ENCODE measurements around the genes TRMT10A and DNAJB14.

DNA sequence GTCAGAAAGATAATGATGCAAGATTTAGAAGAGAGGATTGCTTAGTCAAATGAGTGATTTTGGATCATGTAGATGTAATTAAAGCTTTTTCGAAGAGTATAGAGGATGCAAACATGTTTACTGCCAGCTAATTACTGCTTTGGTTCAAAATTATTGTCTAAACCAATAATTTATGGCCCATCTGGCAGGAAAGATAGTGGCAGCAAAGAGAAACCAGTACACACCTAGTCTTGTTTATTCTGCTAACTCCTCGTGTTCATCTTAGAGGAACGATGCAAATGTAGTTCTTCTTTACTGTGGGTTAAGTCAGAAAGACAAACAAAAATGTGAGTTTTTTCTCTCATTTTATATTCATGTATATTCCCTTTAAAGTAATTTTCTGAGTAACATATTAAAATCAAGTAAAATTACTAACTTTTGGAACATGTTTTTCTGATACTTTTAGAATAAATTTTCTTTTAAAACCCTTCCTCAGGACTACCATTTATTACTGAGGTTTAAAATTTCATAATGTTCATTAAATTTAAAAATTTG, 82.2 kb downstream of the PDLIM5 start:
- RRBS, 2 experiments = no CpG with 5 or more reads among the region's 3 CpGs

- RRBS, 2 experiments = no CpG with 5 or more reads among the region's 9 CpGs
Observed at GRCh38 chr4:94575755-94576223, 124.0 kb downstream of the PDLIM5 start.

DNA sequence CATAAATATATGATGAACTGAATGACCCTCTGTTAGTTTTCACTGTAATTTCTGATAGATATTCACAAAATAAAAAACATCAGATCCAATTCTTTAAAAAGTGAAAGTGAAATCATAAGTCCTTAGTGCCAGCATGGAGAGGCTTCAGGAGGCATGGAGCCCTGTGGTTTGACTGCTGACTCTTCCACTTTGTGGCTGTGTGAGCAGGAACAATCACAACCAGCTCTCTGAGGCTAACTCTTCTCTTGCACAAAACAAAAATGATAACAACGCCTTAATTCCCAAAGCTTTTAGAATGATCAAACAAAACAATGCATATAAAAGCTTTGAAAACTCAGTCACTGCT, 1144.0 kb downstream of the PDHA2 start:
- RRBS, 2 experiments = no CpG with 5 or more reads among the region's 1 CpG

- RRBS, 2 experiments = no CpG with 5 or more reads among the region's 5 CpGs
Observed at GRCh38 chr4:98565796-98566241, 92.6 kb downstream of the TSPAN5 start.

GRCh38 chr4:98661586-98662085, 3.2 kb upstream of the TSPAN5 start:
- RRBS, 2 experiments = no CpG with 5 or more reads among the region's 3 CpGs

DNA sequence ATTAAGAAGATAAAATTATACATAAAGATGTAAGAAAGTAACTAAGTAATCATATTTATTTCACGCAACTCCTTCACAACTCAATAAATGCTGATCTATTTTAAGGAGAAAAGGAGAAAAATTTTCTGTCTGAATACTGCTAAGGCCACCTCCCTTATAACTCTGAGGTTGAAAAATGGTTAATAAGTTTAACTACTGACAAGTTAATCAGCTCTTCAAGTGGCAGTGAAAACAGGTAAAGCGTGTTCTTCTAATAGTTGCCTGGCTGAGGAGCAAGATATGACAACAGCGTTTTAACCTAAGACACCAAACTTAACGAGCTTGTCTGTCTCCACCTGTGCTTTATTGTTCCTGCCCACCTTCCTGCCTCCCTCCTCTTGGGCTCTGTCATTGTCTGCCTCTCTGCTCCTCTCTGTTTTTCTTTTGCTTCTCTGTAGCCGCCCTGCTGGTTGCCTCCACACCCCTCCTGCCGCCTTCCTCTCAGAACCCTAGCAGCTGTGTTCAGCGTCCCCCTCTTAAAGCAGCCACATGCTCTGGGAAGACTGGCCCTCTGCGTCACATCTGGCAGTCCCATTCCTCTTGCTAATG, 4.2 kb upstream of the TSPAN5 start:
- RRBS, 2 experiments = no CpG with 5 or more reads among the region's 8 CpGs

- RRBS, 2 experiments = under 1 to 6% methylated on average over 27 of the region's 69 CpGs
Observed at GRCh38 chr4:98927942-98928972, 676 bp downstream of the EIF4E start.

GRCh38 chr4:98932474-98933100, 3.7 kb upstream of the EIF4E start:
- RRBS, 2 experiments = no CpG with 5 or more reads among the region's 3 CpGs

- RRBS, 2 experiments = no CpG with 5 or more reads among the region's 14 CpGs
Observed at GRCh38 chr4:99022721-99023201, 27.2 kb downstream of the METAP1 start.

- RRBS, 2 experiments = no CpG with 5 or more reads among the region's 5 CpGs
Observed at GRCh38 chr4:99086226-99086690, 2.3 kb downstream of the ADH5 start.

DNA sequence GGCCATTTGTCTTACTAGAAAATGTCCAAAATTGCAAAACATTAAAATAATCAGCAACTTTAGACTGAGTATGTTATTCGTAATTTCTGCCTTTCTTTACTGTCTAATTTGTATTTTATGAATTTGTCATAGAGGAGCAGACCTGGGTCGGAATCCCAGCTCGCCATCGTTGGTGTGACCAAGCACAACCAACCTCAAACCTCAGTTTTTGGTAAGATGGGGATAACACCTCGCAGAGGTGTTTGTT, 785 bp downstream of the ADH5 start:
- RRBS, 2 experiments = no CpG with 5 or more reads among the region's 5 CpGs

DNA sequence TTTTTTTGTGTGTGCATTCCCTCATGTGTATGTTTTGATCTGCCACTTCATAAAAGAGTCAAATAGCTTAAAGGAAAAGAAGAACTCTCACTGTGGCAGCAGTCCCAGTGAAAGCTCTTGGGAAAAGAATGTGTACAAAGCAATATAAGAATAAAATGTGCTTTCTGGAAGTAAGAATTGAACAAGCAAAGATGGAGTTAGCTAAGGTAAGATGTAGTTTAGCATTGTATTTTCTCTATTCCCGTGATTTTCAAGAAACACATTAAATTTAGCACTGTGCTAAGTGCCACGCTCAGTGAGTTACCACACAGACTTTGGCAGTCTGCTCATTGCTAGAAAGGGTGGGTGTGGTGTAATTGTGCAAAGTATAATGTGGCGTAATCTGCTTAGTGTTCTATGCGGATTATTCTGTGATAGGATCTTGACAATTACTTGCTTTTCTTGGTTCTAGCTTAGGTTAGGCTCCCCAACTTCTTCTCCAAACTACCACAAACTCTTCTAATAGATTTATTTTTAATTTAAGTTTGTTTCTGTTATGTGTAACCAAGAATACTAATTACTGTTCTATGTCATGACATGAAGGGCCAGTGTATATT, 13.5 kb downstream of the ADH6 start:
- RRBS, 2 experiments = no CpG with 5 or more reads among the region's 4 CpGs

DNA sequence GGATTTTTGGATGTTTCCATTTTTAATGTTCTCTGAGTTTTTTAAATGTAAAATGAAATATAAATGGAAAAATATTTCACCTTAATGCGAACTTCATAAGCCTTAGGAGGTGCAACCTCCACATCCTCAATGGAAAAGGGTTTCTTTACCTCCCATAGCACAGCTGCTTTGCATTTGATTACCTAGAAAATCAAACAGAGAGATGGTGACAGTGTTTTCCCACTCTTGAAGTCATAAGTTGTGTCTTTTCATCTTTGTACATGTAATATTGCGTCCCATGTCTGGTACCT, 2.6 kb downstream of the ADH1B start:
- RRBS, 2 experiments = no CpG with 5 or more reads among the region's 2 CpGs

DNA sequence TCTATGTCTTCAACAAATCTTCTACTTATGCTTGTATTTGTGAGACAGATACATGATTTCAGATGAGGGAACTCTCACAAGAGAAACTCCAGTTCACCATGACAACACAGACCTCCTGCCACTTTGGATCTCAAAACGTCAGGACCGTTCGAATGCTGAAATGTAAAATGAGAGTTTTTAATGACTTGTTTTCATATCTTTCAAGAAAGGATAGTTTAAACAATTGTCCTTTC, 22.2 kb downstream of the ADH7 start:
- RRBS, 2 experiments = no CpG with 5 or more reads among the region's 3 CpGs

DNA sequence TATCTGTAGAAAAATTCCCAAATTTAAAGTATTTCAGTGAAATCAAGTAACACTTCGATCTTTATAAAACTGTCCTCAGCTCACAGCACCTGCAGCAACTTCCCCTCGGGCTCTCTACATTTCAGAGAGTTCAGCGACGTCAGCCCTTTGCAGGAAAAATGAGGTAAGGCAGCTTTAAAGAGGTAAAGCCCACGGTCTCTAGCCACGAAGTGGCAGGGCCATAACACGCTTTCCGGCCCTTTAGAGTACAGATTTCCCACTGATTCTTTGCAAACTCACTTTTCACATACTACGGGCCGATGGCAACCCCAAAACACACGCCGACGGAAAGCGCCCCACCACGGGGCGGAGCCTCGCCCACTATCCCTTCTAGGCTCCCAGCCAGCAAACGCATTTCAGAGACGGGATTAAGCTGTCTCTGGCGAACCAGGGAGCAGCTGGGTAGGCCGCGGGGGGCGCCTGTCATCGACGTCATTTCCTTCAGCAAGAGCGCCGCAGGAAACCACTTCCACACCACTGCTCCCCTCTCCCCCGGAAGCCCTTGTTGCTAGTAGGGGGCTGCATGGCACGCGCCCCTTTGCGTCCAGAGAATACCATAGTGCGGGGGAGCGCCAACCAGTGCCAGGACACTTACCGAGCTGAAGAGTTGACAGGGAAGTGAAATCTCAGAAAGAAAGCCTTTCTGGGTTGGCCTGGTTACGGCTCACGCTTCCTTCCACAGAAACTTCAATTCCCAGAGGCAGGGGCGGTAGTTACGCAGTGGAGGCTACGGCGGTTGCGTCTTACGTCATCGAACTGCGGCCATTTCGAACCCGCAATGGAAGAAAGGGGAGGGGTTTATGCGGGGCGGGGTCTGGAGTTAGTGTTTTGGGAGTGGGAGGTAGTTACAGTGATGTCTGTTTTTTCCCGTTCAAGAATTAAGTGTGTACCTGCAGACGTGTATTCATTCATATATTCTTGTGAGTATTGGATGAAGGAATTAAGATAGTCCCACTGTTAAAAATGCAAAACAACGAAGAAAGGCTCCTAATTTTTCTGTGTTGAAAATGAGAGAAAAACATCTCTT, at the start of gene TRMT10A:
Gene TRMT10A (minus strand): TSS at position 761 of the 1,066 bp plus-strand sequence.
- RRBS, 2 experiments = no CpG with 5 or more reads among the region's 51 CpGs

- RRBS, 2 experiments = no CpG with 5 or more reads among the region's 4 CpGs
Observed at GRCh38 chr4:99817247-99817845, 719 bp downstream of the DAPP1 start.

- RRBS, 2 experiments = 1 to 4% methylated on average over 48 of the region's 67 CpGs
Observed at GRCh38 chr4:99946346-99946910, at the start of gene DNAJB14. Gene DNAJB14, minus strand, starts transcription at chr4:99946618.

DNA sequence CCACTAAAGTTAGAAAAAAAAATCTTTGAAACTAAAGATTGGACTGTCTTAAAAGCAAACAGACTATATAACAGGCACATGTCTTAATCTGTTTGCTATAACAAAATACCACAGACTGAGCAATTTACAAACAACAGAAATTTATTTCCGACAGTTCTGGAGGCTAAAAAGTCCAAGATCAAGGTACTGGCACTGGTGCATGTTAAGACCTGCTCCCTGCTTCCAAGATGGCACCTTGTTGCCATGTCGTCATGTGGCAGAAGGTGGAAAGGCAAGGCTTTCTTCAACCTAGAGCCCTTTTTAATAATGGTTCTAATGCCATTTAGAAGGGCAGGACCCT, 72.0 kb upstream of the H2AZ1 start:
- RRBS, 2 experiments = no CpG with 5 or more reads among the region's 2 CpGs

DNA sequence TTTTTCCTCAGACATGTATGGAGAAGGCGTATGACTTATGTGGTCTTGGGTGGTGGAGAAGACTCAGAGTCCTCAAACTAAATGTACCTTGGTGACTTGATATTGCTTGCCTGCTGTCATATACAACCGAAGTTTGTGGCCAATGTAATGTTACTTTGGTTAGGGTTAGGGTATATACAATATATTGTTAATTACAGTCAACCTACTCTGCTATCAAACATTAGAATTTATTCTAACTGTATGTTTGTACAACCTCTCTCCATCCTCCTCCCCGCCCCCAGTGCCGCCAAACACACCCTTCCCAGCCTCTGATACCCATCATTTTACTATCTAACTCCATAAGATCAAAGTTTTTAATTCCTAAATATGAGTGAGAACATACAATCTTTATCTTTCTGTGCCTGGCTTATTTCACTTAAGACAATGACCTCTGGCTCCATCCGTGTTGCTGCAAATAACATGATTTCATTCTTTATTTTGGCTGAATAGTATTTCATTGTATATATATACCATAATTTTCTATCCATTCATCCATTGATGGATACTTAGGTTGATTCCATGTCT, 26.7 kb upstream of the DDIT4L start:
- RRBS, 2 experiments = no CpG with 5 or more reads among the region's 5 CpGs

All from Panc1 (cell line).